Thoracic aorta (tissue), 1 donor: ENCODE data around the gene RNF212B.

DNA sequence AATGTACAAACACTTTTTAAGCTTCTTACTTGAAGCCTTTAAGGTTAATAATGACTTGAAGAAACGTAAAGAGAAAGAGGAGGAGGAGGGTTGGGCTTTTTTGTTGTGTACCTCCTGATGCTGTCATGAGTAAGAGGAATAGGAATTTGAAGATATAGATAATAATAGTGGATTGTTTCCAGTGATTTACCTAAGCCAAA is 126.5 kb upstream of the OR4E1 start:
- RAMPAGE, long total RNA, result no peak

GRCh38 chr14:21999367-21999859 is 325.8 kb upstream of the OR4E1 start:
- RAMPAGE, long total RNA, result no peak

DNA sequence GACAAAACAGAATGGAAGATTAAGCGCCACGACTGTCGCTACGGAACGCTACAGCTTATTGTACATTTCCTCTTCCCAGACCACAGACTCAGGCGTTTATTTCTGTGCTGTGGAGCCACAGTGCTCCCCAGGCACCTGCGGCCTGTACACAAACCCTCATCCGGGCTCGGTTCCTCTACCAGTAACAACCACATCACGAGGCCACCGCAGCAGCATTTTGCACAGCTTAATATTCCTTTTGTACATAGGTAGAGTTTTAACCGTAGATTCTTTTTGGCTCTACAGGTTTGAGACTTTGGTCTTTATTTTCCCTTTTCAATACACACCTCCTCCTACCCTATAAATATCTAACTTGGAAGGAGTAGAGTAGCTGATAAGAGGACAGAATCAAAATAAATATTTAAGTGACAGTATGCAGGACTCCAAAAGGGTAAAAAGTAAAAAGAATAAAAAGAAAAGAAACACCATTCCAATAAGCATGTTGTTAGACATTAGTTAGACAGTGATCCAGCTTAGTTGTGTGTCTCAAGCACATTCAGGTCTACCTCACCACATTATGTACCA is 397.6 kb upstream of the OR4E1 start:
- RAMPAGE, long total RNA, result no peak

GRCh38 chr14:22339150-22339846 is 249.7 kb downstream of the DAD1 start:
- RAMPAGE, long total RNA, result no peak

DNA sequence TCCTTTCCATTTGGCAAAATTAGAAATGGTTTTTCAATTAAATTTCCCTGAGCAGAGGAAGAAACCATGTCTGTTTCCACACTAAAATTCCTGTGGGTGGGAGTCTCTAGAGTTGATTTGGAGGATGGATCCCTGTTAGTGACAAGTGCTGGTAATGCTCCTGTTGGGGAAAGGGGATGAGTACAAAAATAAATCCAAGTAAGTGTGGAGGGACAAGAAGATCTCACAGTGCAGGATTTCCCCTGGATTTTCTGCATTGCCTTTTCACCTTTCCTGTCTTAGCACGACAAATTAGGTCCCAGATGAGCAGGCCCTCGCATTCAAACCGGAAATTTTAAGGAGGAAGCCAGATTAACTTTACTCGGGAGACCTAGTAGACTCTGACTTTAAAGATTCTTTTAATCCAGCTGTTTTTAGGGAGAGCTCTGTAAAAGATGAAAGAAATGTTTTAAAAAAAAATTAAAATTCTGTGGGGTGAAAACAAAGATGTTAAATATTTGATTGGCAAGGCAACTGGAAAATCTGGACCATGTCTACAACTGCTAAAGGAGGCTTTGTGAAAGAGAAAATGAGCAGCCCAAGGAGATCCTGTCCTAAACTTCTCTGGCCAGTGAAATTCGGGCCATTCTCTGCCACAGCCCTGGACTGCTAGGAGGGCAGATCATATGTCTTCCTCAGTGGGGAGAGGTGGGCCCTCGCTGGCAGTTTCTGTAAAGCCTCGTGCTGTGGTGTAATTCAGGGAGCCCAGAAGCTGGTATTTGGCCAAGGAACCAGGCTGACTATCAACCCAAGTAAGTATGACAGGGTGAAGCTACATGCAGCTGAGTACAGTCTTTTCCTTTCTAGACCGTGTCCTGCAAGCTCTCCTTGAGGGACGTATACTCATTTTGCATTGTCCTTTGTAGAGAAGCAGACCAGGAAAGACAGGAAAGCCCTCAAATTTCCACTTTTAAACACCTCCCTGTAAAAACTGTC is 107.2 kb downstream of the DAD1 start:
- RAMPAGE, long total RNA, result no peak

GRCh38 chr14:22516124-22516516 is 72.9 kb downstream of the DAD1 start:
- RAMPAGE, long total RNA, result no peak

- RAMPAGE, long total RNA, result no peak
Observed at GRCh38 chr14:22551476-22552121, 37.4 kb downstream of the DAD1 start.

DNA sequence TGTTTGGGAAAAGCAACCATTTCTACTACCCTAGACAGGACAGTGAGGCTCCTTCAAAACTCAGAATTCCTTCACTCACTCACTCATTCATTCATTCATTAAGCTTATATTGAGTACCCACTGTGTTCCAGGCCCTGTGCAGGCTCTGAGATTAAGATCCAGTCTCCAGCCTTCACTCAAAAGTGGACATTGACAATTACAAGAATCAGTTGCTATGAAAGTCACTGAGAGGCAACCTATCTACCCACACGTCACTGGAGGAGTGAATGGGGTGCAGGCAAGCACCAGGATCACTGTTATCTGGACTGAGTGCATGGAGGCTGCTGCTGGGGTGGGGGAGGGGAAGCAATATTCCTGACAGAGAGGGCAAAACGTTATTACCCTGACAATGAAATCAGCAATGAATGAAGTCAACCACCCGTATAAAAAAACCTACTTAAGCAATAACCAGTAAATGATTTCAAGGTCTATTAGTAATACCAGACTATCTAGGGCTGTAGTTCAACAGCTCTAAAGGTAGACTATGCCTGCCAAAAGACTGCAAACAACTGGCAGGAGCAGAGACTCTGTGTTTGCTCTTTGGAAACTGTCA is 17.8 kb downstream of the SLC7A7 start:
- RAMPAGE, long total RNA, result no peak

GRCh38 chr14:22848705-22849923 is 12.7 kb downstream of the MMP14 start:
- RAMPAGE, long total RNA, result no peak

GRCh38 chr14:22887214-22887799 is 4.3 kb downstream of the REM2 start:
- RAMPAGE, long total RNA, result no peak

- RAMPAGE, long total RNA, result no peak
Observed at GRCh38 chr14:22981423-22982158, 760 bp downstream of the AJUBA start.

- RAMPAGE, long total RNA, result no peak
Observed at GRCh38 chr14:23025477-23026536, 8.9 kb downstream of the PSMB5 start.

- RAMPAGE, long total RNA, result no peak
Observed at GRCh38 chr14:23046777-23047474, 4.9 kb downstream of the PSMB11 start.

- RAMPAGE, long total RNA, result no peak
Observed at GRCh38 chr14:23095675-23096141, 403 bp downstream of the C14orf119 start.

DNA sequence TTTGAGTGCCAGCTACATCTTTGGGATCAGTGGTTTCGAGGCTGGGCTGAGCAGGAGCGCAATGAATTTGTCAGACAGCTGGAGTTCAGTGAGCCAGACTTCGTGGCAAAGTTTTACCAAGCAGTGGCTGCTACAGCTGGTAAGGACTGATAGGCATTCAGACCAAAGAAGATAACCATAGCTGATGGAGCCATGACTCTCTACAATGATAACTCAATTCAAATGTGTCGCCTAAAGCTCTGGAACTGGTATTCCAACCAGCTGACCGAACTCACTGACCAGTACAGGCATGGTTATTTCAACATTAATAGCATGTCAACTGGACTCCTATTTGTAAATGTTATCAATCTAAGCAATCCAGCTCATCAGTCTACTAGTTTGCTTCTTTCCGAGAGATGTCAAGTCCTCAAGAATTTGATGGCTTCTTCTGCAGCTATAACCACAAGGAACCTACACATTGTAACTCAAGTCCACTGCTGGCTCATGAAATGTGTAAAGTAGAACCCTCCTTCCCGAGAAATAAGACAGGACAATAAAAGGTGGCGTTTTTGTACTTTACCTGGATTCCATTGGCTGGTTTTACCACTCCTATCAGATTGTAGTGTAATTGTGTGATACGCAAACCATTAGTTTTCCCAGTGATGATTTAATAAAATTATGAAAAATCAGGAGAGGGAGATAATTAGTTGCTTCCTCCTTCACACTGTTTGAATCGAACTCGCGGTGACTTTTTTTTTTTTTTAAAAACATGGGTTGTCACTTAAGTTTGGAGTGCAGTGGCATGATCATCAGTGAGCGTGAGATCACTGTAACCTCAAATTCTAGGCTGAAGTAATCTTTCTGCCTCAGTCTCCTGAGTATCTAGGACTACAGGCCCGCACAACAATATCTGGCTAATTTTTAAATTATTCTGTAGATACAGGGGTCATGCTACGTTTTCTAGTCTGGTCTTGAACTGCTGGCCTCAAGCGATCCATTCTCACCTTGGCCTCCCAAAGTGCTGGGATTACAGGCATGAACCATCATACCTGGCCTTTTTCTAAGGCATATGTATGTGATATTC is 3.0 kb downstream of the C14orf119 start:
- RAMPAGE, long total RNA, result no peak

DNA sequence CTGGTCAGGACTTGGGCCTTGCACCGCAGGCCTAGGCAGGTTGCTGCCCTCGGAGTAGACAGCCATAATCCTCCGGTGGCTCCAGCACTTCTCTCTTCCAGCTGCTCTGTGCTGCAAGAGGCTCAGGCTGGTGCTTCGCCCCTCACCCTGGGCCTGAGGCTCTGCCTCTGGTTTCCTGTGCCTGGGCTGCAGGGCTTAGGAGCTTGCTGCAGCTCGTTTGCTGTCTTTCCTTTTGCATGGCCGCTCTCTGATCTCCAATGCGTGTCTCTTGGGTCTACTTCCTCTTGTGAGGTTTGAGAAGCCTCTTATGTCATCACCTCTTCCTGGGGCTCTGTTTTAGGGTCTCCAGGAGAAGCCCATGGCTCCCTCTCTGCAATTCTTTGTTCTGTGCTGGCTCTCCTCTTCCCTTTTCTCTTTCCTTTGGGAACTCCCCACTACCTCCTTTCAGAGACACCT is 969 bp upstream of the CEBPE start:
- RAMPAGE, long total RNA, result no peak

- RAMPAGE, long total RNA, result no peak
Observed at GRCh38 chr14:23120452-23121294, 1.6 kb upstream of the CEBPE start.

- RAMPAGE, long total RNA, result no peak
Observed at GRCh38 chr14:23145582-23146186, 26.6 kb upstream of the CEBPE start.

DNA sequence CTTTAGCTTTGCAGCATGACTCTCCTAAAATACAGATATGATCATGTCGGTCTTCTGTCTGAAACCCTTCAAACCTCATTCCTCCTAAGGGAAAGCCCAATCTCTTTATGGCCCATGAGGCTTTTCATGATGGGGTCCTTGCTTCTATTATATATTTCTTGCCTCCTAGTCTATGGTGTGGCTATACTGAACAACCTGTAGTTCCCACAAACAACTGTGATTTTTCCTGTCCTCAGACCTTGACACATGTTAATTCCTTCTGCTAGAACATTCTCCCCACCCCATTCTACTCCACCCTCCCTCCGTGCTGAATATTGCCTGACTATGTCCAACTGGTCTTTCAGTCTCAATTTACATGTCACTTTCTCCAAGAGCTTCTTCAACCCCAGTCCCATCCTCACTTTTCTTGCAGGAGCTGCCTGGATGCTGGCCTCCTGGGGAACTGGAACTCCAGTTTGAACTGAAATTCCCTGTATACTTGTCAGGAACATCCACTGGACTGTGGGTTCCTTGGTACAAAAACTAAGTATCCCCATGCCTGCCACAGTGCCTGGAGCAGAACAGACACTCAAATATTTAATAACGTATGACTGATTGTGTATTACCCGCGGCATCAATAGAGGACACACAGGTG is 25.9 kb downstream of the SLC7A8 start:
- RAMPAGE, long total RNA, result no peak

GRCh38 chr14:23237546-23238273 is at the start of gene RNF212B:
TSS of gene RNF212B (plus strand) at chr14:23237936.
- RAMPAGE, long total RNA, result no peak